ENCODE data around the gene CEBPB.

DNA sequence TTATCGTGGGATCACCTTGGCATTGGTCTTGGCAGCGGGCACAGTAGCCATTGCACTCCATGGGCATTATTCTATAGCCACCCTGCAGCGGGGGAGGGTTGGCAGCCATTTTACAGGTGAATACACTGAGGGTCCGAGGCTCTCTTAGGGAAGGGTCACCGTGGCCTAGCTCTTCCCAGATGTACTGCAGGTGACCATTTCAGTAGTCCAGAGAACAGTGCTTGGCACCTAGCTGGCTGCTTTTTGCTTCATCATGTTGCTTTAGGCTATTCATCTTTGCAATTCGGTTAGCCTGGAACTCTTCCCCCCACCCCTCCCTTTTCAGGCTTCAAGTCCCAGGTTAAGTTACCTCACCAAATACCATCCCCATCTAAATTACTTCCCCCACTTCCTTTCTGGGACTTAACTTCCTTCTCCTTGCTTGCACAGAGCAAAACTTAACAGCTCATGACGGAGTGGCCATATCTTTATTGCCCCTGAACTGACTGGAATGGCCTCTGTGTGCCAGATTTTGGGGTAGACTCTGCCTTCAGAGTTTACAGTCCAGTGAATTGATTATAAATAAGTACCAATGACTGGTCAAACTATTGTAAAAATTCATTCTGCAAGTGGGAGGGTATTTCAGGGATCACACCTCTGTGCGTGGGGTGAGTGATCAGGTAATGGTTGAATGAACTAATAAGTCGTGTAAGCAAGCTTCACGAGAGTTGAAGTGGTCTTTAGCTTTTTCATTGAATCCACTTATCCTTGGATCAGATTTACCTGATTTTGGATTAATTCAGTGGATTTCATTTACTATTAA, 1.4 kb downstream of the RNF114 start:
- RRBS = no CpG with 5 or more reads among the region's 10 CpGs

GRCh38 chr20:49969285-49969683, 13.5 kb upstream of the SNAI1 start:
- RRBS = no CpG with 5 or more reads among the region's 3 CpGs

- RRBS = no CpG with 5 or more reads among the region's 20 CpGs
Observed at GRCh38 chr20:49987660-49988451, 5.1 kb downstream of the SNAI1 start.

GRCh38 chr20:50003065-50003612, 20.4 kb downstream of the SNAI1 start:
- RRBS = no CpG with 5 or more reads among the region's 8 CpGs

DNA sequence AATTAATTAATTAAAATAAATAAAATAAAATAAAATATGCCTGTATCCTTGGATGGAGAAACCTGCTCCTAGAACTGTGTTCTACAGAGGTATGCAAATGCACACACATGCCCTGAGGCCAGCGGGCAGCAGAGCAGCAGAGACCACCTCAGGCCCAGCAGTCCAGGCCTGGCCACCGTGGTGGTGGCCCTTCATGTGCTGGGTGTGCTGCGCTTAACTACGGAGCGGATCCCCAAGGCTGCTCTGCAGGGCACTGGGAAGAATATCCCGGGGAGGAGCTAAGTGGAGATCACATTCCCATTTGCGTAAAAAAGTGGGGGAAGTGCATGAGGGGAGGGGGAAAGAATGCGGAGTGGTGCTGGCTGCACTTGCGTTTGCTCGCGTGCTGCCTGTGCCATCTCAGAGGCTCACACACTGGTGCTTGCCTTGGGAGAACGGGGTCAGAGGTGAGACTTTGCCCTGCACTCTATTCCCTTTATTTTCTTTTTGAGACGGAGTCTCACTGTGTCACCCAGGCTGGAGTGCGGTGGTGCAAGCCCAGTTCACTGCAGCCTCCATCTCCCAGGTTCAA, 37.4 kb downstream of the UBE2V1 start:
- RRBS = no CpG with 5 or more reads among the region's 14 CpGs

DNA sequence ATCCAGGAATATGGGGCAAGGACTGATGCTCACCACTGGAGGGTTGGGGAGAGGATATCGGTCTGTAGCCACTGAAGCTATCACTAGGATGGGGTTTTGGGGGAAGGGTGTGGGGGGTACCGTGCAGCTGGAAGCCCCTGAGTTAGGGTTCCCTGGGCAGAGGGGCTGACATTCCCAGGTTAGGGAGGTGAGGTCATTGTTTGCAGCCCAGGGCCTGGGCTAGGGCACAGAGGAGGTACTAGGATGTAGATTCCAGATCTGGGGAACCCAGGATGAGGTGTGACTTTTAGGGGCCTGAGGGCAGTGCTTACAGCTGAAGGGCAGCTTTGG, 740 bp downstream of the PEDS1 start:
- RRBS = no CpG with 5 or more reads among the region's 2 CpGs

- RRBS = 86% methylated on average over 2 of the region's 16 CpGs
Observed at GRCh38 chr20:50188784-50189562, 1.7 kb upstream of the CEBPB start.

DNA sequence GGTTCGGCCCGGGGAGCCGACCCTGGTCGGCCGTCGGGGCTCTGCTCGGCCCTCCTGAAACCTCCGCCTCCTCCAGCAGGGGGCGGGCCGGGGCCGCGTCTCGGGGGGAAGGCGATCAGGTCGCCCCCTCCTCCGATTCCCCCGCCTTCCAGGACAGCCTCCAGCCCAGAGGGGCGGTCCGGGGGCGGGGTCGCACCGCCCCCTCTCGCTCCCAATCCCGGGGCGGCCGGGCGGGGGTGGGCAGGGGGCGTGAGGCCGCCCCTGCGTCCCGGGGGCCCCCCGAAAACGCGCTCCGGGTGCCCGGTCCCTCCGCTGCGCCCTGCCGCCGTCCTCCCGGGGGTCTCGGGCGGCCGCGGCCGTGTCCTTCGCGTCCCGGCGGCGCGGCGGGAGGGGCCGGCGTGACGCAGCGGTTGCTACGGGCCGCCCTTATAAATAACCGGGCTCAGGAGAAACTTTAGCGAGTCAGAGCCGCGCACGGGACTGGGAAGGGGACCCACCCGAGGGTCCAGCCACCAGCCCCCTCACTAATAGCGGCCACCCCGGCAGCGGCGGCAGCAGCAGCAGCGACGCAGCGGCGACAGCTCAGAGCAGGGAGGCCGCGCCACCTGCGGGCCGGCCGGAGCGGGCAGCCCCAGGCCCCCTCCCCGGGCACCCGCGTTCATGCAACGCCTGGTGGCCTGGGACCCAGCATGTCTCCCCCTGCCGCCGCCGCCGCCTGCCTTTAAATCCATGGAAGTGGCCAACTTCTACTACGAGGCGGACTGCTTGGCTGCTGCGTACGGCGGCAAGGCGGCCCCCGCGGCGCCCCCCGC, at the start of gene CEBPB:
Gene CEBPB, plus strand, starts transcription at position 457 of the 812 bp plus-strand sequence.
- RRBS = 2% methylated on average over 50 of the region's 97 CpGs

DNA sequence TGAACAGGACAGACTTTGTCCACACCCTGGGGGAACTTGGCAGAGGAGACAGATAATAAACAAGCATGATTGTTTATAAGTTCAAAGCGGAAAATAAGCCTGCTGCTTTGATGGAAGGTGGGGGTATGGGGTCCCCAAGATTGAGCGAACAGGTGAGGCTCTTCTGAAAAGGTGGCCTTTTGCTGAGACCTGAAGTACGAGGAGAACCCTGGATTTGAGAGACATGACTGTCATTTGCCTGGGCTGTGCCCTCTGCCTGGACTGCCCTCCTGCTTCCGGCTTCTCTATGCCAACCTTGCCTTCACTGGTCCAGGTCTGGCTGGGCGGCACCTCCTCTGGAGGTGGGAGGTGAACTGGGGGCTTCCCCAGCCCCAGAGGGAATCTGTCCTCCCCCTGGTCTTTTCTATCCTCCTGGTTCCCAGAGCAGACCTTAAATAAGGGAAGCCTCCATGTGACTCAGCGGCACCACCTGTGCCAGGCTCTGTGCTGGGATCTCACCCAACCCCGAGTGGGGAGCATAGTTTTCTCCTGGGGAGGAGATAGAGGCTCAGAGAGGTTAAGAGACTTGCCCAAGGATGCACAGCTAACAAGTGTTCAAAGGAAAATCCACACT, 59.1 kb downstream of the CEBPB start:
- RRBS = no CpG with 5 or more reads among the region's 7 CpGs

- RRBS = no CpG with 5 or more reads among the region's 20 CpGs
Observed at GRCh38 chr20:50270612-50271020, 80.0 kb downstream of the CEBPB start.

GRCh38 chr20:50283638-50284361, 93.2 kb downstream of the CEBPB start:
- RRBS = 78% methylated on average over 3 of the region's 12 CpGs

DNA sequence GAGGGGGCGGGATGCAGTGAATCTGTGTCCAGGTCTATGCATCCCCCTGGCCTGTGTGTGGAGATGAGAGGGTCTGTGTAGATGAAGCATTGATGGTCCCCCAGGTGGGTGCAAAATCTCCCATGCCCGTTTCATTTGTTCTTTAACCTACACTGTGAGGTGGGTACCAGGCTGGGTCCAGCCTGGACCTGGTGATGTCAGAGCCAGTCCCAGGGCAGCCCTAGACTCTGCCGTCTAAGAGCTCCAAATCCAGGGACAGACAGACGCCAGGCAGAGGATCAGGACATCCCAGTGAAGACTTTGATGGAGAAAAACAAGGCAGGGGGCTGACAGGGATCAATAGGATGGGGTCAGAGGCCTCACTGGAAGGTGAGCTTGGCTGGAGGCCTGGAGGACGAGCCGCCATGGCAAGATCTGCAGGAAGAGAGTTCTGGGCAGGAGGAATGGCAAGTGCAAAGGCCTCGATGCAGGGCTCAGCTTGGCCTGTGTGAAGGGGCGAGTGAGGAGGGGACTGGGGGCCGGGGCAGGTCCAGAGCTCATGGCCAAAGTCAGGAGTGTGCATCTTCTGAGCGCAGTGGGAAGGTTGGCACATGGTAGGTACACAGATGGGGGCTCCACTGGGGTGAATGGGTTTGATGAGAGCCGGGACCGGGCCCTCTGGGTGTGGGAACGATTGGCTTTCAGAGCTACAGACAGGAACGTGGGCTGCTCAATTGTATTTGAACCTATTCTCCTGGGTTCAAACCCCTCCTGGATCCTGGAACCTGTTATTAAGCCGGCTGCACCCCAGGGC, 105.7 kb downstream of the CEBPB start:
- RRBS = 100% methylated on average over 1 of the region's 15 CpGs

DNA sequence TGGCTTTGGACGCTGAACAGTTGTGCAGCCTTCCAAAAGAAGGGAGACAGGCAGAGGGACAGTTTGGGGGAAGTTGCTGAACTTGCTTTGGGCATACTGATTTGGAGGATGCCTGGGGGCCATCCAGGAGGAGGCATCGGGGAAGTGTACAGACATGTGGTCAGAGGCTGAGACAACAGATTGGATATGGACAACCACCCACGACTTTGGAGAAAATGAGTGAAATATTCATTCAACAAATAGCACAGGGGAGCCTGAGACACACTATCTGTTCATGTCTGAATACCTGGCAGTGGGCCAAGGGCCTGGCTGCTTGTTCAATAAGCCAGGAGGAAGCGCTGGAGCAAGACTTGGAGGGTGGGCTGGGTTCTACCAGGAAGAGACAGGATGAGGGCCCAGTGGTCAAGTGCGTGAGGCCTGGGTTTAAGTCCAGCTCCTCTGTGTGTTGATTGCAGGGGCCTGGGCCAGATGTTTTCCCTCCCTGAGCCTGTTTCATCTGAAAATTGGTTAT, 113.3 kb downstream of the CEBPB start:
- RRBS = no CpG with 5 or more reads among the region's 5 CpGs

GRCh38 chr20:50320409-50321240, 130.0 kb downstream of the CEBPB start:
- RRBS = no CpG with 5 or more reads among the region's 15 CpGs

GRCh38 chr20:50346165-50347209, 155.9 kb downstream of the CEBPB start:
- RRBS = no CpG with 5 or more reads among the region's 28 CpGs

DNA sequence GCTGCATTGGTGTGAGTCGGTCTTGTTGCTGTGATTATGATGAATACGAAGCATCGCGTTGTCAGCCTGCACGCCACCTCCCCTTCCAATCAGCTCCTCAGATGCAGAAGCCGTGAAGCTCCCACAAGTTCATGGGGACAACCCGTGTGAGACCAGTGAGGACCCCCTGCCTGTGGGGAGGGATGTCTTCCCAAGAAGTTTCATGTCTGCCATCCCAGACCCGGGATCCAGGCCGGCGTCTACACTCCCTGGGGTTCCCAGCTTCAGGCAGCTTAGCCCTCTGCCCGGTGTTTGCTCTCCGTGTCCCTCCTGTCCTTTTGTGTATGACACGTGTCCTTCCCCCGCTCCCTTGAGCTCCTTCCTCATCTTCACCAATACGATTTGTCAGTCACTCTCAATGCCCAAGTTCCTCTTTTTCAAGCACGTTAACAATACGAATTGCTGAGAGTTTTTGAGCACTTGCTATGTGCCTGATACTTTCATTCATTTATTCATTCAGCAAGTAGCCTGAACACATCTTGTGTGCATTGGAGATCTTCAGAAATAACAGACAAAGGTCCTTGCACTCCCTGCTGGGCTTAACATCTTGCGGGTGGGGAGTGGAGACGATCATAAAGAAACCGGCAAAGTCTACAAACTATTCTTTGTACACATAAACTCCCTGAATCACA, 115.6 kb upstream of the PTPN1 start:
- RRBS = 51% methylated on average over 4 of the region's 20 CpGs

- RRBS = no CpG with 5 or more reads among the region's 3 CpGs
Observed at GRCh38 chr20:50462534-50462961, 47.6 kb upstream of the PTPN1 start.

DNA sequence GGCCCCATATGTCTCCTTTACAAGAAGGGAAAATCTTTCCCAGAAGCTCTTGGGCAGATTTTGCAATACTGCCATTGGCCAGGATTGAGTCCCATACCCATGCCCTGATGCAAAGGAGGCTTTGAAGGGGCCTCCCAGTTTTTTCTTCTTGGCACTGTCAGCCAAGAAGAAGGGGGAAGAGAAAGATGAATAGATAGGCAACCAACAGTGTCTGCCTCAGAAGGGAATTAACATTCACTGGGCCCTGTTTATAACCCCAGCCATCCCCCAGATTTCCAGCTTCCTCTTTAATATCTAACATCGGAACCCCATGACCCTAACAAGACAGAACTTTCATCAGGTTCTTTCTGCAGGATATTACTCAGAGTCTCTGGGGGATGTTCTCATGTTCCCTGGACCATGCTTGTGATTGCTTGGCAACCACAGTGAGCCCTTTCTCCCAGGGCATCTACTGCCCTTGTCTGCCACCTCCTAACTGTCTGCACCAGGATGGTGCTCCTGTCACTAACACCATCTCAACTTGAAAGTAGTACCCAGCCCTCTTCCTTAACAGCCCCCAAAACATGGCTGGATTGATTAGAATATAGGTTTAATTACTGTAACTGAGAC, 12.1 kb upstream of the PTPN1 start:
- RRBS = no CpG with 5 or more reads among the region's 1 CpG

DNA sequence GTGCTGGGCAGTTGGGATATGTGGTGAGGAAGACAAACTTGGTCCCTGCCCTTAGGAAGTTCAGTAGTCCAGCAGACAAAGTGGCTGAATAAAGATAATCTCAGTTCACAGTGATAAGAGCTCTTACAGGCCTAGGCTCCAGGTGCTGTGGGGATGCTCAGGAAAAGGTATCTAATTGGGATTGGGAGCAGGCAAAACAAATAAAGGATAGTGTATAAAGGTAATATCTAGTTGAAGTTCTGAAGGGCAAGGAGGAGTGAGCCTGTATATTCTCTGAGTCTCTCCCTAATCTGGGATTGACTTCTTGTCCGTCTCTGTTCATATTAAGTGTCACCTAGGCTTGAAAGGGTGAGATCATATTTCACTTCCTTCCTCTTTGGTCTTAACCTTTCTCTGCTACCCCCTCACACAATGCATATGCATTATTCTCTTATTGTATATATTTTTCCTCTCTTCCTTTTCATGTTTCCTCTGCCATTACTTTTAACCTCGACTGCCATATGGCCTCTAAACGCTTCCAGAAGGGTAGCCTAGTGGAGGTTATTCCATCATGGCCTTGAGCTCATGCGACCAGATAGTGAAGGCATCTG, 13.5 kb downstream of the PTPN1 start:
- RRBS = no CpG with 5 or more reads among the region's 4 CpGs

DNA sequence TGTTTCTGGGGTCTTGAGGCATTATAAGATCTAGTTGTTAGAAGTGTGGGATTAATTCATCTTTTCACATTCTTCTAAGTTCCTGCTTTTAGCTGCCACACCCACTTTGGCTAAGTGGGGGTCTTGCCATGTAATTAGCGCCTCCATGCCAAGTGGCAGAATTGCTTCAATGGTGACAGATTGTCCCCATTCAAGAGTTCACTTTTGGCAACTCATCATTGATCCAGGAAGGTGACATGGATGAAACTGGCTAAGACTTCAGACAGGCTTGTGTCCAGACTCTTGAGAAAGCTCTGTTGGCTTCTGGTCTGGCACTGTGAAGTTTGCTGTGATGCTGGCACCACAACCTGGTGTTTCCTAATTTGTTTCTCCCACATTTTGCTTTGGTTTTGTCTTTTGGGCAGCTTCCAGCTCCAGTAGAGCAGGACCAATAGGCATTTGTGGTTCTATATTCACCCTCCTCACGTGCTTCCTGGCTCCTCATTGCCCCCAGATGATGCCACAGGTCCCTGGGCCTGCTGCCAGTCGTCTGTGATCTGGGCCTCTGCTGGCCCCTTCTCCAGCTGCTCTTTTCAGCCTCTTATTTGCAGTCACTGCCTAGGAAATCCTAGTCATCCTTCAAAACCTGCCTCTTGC, 62.6 kb downstream of the PTPN1 start:
- RRBS = no CpG with 5 or more reads among the region's 3 CpGs

Data from foreskin fibroblast (primary cell).